Transverse colon (tissue), 4 donors: Measurements from ENCODE around the gene DNAJC8.

GRCh38 chr1:27874436-27874974 is 2.2 kb downstream of the THEMIS2 start:
- PRO-cap = no peak
- RAMPAGE, long total RNA, 4 experiments = no peak in any of the 4 experiments

GRCh38 chr1:28159864-28160150 is 16.7 kb downstream of the PTAFR start:
- PRO-cap = unidirectional peak, plus-strand start at chr1:28159928
- RAMPAGE, long total RNA, 4 experiments = no peak in any of the 4 experiments

GRCh38 chr1:28199111-28200013 is 22.9 kb upstream of the PTAFR start:
- PRO-cap = no peak
- RAMPAGE, long total RNA, 4 experiments = no peak in any of the 4 experiments

DNA sequence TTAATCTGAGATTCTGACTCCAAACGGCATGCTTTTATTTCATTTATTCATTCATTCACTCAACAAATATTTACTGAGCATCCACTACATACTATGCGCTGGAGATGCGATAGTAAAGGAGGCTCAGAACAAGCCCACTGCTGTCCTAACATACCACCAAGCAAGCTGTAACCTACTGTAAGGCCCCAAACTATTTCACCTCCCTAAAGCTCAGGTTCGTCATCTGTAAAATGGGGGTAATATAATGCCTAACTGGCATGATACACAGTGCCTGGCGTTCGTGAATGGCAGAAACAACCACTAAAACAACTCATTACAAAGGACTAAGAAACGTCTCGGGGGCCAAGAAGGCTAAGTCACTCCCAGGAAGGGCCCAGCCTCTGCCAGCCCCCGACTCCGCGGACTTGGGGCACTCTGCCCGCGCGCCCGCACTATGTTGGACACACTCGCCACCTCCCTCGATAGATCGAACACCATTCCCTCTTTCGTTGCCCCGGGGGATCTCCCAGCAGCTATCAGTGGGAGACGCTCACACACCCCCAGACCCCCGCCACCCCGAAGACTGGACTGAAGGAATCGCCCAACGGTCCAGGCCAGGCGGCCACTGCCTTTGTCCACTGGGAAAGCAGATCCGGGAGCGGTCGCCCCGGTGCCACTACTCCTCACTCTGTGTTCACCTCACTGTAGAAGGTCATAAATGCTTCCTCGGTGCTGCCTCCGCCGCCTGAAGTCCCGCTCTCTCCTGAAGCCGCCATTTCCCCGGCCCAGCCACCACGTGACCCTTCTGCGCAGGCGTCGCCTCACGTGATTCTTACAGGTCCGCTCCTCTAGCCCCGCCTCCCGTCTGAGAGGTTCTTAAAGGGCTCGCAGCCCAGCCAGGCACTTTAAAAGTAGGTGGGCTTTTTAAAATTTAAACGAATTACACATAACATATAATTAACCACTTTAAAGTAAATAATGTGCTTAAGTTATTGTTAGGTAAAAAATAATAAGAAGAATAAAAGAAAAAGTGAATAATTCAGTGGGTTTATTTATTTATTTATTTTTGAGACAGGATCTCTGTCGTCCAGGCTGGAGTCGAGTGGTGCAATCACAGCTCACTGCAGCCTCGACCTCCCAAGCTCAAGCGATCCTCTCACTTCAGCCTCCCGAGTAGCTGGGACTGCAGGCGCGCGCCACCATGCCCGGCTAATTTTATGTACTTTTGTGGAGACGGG is at the start of gene DNAJC8:
Gene DNAJC8, minus strand, starts transcription at position 786 of the 1,217 bp plus-strand sequence.
- PRO-cap = unidirectional peak, minus-strand start at position 777 of the sequence
- RAMPAGE, long total RNA, 4 experiments = start-site peak on the minus strand in 4 of 4 experiments, centred at positions 769 to 784 of the sequence, 45 to 470 reads per replicate

DNA sequence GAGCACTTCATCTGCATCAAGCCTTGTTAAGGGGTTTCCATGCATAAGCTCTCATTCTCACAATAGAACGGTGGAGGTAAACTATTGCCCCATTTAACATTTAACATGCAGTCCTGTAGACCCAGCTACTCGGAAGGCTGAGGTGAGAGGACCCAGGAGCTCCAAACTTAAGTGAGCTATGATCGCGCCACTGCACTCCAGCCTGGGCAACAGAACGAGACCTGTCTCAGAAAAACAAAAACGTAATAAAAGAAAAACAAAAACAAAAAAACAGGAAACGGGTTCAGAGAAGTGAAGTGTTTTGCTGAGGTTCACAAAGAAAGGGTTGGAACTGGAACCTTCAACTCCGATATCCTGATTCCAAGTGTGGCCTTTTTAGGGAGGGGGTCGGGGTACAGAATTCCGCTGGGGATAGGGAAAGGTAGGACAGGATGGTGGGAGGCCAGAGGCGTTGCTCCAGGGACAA is 11.6 kb upstream of the SESN2 start:
- PRO-cap = no peak
- RAMPAGE, long total RNA, 4 experiments = no peak in any of the 4 experiments

GRCh38 chr1:28447689-28447968 is 58.2 kb upstream of the RCC1 start:
- PRO-cap = no peak
- RAMPAGE, long total RNA, 4 experiments = no peak in any of the 4 experiments

- PRO-cap = unidirectional peak, plus-strand start at chr1:28582409
- RAMPAGE, long total RNA, 4 experiments = no peak in any of the 4 experiments
Observed at GRCh38 chr1:28582266-28582601, 9.8 kb upstream of the RAB42 start.

DNA sequence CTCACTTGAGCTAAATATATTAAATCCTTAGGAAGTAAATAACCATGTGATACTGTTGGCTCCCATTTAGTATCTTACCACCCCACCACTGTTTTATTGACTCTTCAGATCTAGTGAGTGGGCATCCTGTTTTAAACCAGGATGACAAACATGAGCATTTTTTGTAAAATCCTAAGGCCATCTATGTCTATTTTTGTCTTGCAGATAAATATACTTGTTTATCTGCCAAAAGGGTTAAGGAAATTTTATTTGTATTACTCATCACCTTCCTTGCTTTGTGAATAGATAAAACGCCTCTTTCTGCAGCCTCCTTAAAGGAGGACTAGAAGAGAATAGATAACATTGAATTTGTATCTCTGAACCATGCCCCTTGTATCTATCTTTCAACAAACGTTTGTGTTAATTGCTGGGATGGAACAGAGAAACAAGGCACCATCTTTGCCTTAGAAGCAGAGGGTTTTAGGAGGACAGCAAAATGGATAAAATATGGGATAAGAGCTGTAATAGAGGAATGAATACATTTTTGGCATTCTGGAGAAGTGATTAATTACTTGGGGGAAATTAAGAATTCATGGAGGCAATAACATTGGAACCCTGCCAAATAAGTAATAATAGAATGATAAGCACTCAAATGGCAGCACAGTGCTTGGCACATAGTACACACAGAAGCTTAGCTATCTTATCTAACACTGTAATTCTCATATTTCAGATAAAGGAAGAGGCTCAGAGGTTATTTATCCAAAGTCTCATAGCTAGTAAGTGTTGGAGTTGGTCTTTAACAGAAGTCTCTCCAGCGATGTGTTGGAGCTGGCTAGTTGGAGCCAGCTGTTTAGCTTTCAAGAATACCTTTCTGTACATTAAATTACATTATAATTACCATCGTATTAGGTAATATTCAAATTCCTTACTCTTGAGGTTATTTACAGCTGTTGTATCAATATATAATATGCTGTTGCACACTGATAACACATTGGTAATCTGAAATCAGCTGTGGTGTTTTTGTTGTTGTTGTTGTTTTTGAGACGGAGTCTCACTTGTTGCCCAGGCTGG is 14.9 kb downstream of the YTHDF2 start:
- PRO-cap = no peak
- RAMPAGE, long total RNA, 4 experiments = start-site peak on the plus strand in 1 of 4 experiments, centred at position 252 of the sequence, 5 reads per replicate

DNA sequence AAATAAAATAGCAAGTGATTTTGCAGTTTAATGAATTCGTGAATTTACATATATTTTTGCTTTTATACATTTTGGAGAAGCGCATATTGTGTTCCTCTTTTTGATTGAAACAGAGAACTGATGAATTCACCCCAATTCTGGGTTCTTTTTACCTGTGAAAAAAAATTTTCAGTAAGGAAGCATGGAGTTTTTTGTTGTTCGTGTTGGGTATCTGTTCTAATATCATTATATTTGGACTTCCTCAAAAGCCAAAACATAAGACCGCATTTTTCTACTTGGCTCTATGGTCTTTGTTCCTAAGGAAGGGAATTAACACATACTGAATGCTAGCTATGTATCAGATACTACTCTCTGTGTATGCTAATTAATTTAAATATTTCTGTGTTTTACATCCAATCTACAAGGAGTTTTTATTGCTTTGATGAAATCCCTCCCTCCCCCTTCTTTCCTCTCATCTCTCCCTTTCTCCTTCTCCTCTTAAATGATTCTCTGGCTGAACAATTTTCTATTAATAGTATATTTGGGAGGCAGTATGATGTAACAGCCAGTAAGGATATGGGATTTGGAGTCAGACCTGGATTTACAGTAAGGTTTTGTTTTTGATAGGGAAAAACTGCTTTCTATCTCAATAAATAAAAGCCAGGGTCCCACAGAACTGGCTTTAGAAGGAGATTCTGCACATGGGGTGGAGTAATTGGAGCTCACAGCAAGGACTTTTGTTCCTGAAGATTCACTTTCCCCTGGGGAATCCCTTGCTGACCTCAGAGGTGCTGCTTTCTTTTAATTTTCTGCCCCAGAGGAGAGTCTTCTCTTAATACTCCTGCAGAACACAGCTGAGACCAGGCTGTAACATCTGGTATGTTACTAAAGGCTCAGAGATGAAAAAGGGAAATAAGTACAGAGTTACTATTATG is 13.1 kb downstream of the EPB41 start:
- PRO-cap = no peak
- RAMPAGE, long total RNA, 4 experiments = no peak in any of the 4 experiments

DNA sequence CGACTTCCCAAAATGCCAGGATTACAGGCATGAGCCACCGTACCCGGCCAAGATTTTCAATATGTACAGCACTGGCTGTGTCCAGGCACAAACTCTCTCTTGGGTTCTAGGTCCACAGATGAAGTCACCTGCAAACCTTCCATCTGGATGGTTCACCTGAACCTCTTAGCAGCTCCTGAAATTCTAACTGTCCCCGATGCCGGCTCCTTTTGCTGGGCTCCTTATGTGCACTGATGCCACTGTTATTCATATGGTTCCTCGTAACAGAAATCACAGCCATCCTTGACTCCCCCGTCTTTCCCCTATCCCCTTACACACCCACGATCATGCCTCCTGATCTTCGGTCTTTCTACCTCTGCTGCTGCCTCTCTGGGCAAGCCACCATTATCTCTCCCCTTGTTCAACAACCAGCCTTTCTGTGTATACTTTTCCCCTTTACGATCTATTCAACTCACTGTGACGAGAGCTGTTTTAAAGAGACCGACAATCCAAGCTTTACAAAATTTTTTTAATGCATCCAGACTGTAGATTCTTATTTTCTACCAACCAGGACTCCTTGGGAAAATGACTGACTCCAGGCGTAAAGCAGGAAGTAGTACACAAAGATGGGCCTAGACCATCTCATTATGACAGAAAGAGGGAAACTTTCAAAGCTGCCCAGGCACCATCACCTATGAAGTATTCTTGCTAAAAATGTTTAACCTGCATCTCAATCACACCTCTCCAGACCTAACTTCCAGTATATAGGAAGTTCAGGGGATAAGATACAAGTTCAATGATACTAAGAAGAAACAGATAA is 27.0 kb upstream of the TMEM200B start:
- PRO-cap = no peak
- RAMPAGE, long total RNA, 4 experiments = start-site peak on the minus strand in 1 of 4 experiments, centred at position 686 of the sequence, 5 reads per replicate

DNA sequence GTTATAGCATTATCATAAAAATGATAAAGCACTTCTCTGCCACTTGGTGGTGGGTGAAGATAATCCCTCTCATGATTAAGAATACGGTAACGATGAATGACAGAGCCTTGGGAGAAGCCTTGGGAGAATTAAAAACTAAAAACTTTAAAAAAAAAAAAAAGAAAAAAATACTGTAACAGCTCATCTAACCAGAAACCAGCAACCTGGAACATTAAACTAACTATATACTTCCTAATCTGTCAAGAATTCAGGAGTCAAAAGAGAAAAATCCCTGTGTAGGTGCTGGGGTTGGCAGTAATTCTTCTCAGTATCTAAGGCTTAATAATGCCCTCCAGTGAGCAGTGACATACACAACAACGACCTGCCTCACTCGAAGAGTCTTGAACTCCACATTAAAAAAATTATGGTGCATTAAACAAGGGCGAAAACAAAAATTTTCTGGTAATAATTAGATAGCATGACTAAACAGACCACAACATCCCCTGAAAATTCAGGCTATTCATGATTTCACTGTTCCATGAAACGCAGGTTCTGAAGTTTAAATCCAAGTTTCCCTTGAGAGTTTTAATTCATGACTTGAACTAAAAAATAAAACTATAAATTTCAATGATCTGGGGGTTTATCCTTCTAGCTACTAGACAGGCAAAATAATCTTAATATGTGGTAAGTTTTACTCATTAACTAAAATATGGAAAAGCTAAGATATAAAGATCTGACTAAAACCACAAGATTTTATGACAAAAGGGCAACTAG is 5.2 kb downstream of the SRSF4 start:
- PRO-cap = no peak
- RAMPAGE, long total RNA, 4 experiments = start-site peak on the minus strand in 1 of 4 experiments, centred at position 534 of the sequence, 17 reads per replicate

- PRO-cap = no peak
- RAMPAGE, long total RNA, 4 experiments = start-site peak on the minus strand in 1 of 4 experiments, at chr1:29179997-29180477 at its widest, 30 reads per replicate
Observed at GRCh38 chr1:29179482-29180555, 1.9 kb downstream of the SRSF4 start.

DNA sequence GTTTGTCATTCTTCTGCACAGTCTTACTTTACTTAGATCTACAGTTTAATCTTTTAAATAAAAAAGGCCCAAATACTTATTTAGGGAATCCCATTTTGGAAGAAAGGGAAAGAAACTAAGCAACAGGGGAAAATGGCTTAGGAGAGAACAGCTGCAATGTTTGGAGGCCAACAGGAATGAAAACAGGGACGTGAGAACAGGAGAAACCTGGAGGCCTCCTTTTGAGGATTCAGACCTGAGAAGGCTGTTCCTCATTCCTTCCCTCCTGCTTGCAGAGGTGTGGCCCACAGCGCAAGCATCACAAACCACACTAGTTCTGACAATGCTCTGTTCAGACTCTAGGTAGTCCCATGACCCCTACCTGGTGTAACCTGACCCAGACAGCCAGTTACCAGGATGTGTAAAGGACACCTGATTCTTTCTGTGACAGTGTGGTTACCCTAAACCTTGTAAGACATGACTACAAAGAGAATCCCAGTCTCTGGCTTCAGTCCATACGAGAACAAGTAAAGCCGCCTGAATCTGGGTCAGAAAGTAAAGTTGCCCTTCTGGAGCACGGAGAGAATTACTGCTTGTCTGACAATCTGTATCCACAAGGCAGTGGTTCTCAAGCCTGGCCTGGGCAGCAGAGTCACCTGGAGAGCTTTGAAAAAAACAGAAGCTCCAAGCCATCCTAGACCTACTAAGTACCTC is 3.2 kb downstream of the MECR start:
- PRO-cap = no peak
- RAMPAGE, long total RNA, 4 experiments = no peak in any of the 4 experiments

- PRO-cap = no peak
- RAMPAGE, long total RNA, 4 experiments = no peak in any of the 4 experiments
Observed at GRCh38 chr1:29238767-29239148, 2.4 kb downstream of the PTPRU start.

- PRO-cap = no peak
- RAMPAGE, long total RNA, 4 experiments = no peak in any of the 4 experiments
Observed at GRCh38 chr1:29248984-29249963, 13.0 kb downstream of the PTPRU start.

GRCh38 chr1:29271509-29272096 is 35.3 kb downstream of the PTPRU start:
- PRO-cap = no peak
- RAMPAGE, long total RNA, 4 experiments = no peak in any of the 4 experiments

DNA sequence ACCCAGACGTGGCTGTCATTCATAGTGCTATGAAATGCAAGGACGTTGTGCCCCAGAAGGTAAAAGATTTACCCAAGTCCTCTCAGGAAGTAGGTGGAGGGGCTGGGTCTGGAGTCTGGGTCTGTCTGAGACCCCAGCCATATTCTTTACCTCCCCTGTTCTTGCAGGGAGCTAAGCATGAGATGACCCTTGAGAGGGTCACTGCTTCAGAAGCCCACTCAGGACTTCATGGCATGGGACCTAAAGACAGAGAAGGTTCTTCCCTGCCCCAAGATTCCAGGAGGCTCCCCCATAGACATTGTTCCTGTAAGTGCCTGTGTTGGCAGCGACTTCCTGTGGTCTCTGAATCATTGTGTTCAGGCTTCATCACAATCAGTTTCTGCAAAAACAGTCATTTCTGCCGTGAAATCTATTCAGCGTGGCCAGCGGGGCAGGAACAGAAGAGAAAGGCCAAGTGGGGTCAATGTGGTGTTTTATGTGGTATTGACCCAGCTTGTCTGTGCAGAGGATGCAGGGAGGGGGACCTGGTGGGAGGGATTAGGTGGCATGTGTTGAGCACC is 475.5 kb downstream of the PTPRU start:
- PRO-cap = no peak
- RAMPAGE, long total RNA, 4 experiments = no peak in any of the 4 experiments

GRCh38 chr1:30733278-30734397 is 10.3 kb upstream of the MATN1 start:
- PRO-cap = no peak
- RAMPAGE, long total RNA, 4 experiments = no peak in any of the 4 experiments

DNA sequence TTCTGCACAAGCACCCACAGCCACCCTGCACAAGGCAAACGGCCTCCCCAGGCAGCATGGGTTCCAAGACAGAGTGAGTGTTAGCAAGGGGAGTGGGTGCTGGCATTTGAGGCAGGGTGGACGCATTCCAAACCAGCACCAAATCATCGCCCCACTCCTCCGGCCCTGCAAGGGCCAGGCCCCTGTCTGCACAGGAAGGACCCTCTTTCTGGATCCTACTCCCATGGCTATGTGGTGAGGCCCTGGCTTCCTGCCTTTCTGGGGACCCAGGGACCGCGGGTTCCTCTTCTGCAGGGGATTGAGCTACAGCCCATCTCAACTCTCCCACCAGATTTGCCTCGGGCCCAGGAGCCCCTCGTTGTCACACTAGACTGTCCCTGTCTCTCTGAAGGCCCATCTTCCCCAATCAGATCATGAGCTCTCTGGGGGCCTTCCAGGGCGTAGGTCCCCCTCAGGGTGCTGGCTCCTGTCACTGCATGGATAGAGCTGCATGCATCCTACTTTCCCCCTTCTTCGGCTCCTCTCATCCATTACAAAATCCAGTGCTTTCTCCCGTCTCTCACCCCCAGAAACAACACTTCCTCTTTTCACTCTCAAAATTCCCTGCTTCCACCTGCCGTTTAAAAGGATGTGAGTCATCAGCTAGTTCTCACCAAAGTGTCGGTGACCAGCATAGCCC is 16.7 kb downstream of the LAPTM5 start:
- PRO-cap = no peak
- RAMPAGE, long total RNA, 4 experiments = no peak in any of the 4 experiments

- PRO-cap = no peak
- RAMPAGE, long total RNA, 4 experiments = no peak in any of the 4 experiments
Observed at GRCh38 chr1:30751186-30751813, 6.3 kb downstream of the LAPTM5 start.